CMK (cell line): ENCODE measurements around the genes NR4A3, TEX10, CYLC2, OR13F1 and OR13C4.

- RRBS, result 2% methylated on average over 7 of the region's 102 CpGs
These were observed at the start of gene NR4A3 for GRCh38 chr9:99821409-99822479. TSS of gene NR4A3 (plus strand) at chr9:99821885.

- RRBS, result 6% methylated on average over 10 of the region's 63 CpGs
These were observed 2.2 kb downstream of the NR4A3 start for GRCh38 chr9:99823654-99824552.

GRCh38 chr9:100009648-100010259 lies 89.0 kb downstream of the ERP44 start:
- RRBS, result no CpG with 5 or more reads among the region's 5 CpGs

DNA sequence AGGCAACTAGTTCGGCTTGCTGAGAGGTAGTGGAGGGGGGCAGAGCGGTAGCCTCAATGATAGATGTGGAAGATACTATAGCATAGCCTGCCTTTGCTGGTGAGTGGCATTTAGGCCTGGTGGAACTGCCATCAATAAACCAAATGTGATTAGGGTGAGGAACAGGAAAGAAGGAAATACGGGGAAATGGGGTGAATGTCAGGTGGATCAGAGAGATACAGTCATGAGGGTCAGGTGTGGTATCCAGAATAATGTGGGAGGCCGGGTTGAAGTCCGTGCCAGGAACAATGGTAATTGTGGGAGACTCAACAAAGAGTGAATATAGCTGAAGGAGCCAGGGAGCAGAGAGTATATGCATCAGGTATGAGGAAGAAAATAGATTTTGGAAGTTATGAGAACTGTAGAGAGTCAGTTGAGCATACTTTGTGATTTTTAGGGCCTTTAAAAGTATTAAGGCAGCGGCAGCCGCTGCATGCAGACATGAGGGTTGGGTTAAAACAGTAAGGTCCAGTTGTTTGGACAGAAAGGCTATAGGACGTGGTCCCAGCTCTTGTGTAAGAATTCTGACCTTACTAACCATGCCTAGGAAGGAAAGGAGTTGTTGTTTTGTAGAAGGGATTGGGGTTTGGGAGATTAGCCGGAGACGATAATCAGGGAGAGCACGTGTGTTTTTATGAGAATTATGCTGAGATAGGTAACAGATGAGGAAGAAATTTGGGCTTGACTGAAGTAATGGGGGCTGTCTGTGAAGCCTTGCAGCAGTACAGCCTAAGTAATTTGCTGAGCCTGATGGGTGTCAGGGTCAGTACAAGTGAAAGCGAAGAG lies 43.5 kb downstream of the INVS start:
- RRBS, result no CpG with 5 or more reads among the region's 12 CpGs

DNA sequence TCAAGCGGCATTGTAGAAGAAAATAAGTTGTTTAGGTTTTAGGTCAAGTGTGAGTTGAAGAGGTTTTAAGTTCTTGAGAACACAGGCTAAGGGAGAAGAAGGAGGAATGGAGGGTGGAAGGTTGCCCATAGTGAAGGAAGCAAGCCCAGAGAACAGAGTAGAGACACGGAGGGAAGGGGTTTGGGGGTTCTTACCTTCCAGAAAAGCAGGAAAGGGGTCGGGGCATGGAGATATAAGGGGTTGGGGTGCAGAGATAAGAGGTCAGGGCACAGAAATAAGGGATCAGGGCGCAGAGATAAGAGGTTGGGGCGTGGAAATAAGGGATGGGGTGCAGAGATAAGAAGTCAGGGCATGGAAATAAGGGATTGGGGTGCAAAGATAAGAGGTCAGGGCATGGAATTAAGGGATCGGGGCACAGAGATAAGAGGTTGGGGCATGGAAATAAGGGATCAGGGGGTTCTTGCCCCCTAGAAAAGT lies 46.1 kb downstream of the INVS start:
- RRBS, result no CpG with 5 or more reads among the region's 6 CpGs

DNA sequence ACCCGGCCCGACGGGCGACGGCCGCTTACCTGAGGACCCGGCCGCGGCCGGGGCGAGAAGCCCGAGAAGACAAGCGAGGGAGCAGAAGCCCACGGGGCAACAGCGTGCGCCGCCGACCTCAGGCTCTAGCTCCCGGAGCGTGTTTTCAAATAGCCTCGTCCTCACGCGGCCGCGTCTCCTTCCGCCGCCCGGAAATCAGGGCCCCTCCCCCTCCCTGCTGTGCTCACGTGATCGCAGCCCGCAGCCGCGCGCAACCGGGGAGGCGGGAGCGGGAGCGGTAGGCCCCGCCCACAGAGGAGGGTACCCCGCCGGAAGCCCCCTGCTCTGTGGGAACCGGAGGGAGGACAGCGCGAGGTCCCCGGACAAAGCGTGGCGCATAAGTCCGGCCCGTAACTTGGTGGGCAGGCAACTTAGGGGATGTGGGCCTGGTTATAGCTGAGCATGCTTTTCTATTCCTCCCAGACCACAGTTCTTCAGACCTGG lies at the start of gene TEX10:
TSS of gene TEX10 (minus strand) at position 200 of the 483 bp plus-strand sequence.
- RRBS, result 1% methylated on average over 37 of the region's 49 CpGs

DNA sequence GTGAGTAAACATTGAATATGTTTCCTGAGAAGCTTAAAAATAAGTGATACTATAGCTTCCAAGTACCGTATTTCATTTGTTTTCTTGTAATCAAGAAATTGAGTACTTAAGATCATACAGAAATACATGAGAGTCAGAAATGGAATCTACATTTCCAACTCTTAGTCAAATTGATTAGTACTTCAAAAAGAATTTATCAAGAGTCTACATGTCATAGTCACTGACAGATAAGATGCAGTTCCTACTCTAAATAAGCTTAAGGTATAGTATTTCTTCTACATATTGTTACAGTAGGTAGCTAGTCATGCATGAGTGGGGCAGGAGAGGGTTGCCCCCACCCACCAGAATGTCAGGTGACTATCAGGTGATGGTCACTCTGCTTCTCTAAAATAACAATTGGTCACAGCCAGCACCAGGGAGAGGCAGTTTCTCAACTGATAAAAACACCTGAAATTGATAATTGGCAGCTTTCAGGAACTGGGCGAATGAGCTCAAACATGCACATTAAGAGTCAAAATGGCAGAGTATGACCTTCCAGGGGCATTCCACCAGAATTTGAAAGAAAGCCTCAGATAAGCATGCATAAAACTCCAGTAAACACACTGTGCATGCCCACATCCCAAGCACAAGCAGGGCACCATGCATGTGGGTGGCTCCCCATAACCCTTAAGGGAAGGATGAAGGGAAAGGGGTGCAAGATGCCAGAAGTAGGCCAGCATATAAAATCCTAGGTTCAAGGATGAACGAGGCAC lies 2.8 kb downstream of the BAAT start:
- RRBS, result no CpG with 5 or more reads among the region's 3 CpGs

- RRBS, result no CpG with 5 or more reads among the region's 5 CpGs
These were observed 905 bp downstream of the ZNF189 start for GRCh38 chr9:101399377-101400134.

DNA sequence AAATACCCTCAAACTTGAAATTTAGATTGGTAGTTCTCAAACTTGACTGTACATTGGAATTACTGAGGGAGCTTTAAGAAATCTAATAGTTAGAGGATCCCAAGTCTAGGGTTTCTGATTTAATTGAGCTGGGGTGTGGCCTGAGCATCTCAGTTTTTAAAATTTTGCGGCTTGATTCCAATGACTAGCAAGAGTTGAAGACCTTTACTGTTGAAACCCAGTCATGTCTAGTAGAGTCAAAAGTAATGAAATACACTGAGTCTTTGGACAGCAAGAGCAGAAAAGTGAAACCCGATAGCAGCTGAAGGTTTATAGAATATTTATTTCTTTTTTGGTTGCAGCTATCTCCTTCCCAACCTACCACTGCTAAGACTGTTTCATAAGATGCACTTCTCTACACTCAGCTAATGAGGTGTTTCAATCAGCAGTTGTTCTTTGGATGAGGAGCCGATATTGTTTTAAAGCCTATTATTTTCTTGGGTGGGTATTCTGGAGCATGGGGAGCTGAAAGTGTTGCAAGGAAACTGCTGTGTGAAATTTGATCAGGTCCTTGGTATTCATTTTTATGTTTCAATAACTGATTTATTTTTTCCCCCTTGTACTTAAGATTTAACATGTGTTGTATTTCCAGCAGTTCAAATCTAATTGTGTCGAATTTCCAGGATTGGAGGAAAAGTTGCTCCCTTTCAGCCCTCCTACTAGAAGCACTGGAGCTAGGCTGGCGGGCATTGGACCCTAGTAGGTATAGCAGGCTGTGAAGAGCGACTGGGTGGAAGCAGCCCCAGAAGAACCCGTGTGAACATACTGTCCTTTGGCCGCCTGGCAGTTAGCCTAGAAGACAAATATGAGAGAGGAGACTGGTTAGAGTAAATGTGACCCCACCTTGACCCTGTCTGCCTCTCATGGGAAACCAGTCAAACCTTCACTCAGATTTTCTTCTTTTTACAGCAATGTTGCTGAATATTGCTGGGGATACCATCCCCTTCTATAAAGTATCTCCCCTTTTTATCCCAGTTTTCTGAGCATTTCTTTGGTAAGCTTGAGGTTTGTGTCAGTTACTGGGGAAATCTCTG lies 14.2 kb downstream of the ALDOB start:
- RRBS, result no CpG with 5 or more reads among the region's 8 CpGs

- RRBS, result no CpG with 5 or more reads among the region's 1 CpG
These were observed 7.7 kb downstream of the ALDOB start for GRCh38 chr9:101427839-101428228.

DNA sequence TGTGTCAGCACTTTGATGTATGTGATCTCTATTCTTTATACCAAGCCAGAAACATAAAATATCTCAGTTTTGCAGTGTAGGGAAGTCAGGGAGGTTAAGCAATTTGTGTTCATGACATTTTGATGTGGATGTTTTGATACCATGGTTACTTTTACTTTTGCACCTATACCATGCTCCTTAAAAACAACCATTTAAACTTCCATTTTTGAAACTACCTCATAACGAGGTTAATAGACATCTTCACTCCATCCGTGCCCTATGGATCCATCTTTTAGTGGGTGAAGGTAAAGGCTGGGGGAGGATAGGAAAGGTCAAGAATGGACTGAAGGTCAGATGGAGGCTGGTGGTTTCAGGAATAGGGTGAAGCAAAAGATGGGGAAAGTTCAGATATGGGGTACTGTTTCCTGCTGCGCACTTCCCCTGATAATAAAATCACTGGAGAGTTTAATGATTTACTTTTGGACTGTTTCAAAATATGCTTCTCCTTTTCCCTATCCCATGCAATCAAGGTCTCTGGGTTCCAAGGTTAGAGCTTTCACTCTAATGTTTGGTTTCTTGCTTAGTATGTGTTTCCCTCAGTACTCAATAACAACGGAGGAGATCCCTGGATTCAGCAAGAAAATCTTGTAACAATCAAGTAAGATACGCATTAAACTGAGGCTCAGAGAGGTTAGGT lies 10.7 kb upstream of the PPP3R2 start:
- RRBS, result no CpG with 5 or more reads among the region's 5 CpGs

DNA sequence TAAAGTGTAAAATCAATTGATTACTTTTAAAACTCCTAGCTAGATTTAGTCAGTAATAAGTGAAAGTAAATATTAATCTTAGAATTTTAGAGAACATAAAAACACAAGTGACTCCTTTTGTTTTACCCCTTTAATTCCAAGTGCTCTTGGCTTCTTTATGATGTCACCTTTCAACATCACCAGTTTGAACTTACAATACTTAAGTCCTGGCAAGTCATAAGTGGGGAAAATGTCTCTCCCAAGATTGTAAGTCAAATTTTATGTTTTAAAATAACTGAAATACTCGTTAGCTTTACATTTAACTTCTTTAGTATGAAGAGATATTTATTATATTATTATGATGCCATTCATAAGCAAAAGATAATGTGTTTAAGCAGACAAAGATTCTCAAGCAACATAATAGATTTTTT lies at the start of gene CYLC2:
TSS of gene CYLC2 (plus strand) at position 182 of the 410 bp plus-strand sequence.
- RRBS, result no CpG with 5 or more reads among the region's 1 CpG

- RRBS, result 95% methylated on average over 14 of the region's 44 CpGs
These were observed 94.7 kb upstream of the SMC2 start for GRCh38 chr9:103999327-103999893.

- RRBS, result no CpG with 5 or more reads among the region's 1 CpG
These were observed 30.6 kb downstream of the SMC2 start for GRCh38 chr9:104124653-104125175.

- RRBS, result no CpG with 5 or more reads among the region's 4 CpGs
These were observed at the start of gene OR13F1 for GRCh38 chr9:104503914-104504343. TSS of gene OR13F1 (plus strand) at chr9:104504263.

DNA sequence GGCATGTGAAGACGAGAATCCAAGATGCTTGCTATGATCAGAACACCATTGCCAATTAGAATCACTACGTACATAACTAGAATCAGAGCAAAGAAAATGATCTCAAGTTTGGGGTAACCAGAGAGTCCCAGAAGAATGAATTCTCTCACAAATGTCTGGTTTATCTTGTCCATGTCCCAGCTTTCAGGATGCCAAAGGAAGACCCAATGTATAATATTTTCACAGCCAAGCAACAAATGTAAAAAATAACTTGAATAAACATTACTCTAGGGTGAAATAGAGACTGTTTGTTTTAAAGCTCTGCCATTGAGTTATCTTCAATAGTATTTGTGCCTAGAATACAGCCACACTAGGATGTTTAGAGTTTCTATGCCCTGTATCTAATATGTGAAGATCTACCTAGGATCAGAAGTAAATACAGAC lies at the start of gene OR13C4:
TSS of gene OR13C4 (minus strand) at position 173 of the 423 bp plus-strand sequence.
- RRBS, result no CpG with 5 or more reads among the region's 2 CpGs

GRCh38 chr9:104790011-104790275 lies 26.0 kb downstream of the NIPSNAP3B start:
- RRBS, result no CpG with 5 or more reads among the region's 5 CpGs

DNA sequence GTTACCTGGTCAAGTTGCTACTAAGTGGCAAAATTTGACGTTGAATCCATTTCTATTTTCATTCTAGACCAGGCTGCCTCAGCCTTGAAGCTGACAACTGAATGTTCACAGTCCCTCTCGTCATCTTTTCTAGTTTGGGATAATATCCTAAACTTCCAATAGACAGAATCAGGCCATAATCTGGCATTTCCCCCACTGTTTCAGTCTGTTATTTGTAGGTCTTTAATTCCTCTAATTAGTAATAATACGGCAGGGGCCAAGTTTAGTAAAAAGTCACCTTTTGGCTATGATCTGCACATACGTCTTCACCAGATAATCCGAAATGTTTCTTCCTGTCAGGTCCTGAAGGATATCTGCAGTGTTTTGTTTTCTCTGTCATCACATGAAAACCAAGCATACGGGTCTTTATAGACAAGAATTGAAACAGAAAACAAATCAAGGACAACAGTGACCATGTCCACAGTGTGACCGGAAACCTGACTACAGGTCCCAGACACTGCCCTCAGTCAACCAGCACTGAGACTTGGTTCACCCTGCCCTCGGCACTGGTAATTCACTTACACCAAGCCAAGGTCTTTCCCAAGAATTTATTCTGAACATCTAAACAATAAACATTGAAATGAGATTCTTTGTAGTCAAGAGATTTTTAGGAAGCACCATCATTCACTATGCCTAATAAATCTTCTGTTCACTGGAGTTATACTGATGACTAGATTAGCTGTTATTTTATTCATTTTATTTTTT lies 40.6 kb downstream of the NIPSNAP3B start:
- RRBS, result no CpG with 5 or more reads among the region's 8 CpGs

DNA sequence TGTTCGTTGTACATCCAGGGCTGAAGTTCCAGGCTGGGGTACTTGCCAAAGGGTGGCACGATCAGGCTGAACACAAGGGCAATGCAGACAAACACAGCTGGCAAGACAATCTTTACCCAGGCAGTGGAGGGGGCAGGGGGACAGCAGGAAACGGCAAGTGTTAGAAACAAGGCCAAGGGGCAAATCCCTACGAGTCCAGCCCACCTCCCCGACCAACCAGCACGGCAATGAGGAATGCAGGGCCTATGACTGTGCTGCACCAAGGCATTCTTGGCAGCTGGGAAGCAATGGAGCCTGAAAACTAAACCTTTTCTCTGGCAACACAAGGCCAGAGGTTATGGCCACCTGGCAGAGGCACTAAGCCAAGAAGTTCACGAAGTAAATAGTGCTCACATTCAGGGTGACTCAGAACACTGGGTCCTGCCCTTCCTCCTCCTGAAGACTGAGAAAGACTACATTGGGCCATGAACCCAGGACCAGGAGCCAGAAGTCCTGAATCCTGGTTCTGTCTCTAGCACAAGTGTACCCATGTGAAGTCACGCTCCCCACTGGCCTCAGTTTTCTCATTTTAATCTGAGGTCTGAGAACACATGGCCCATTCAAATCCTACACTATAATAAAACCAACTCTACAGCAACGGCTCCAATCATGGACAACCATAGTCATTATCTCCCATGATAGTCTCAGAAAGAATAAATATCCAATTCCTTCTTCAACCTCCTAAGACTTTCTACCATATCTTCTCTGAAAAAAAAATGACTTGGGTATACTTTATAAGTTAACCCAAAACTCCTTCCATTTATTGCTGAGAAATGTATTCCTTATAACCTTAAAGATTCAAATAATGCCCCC lies 47.1 kb downstream of the NIPSNAP3B start:
- RRBS, result no CpG with 5 or more reads among the region's 9 CpGs

DNA sequence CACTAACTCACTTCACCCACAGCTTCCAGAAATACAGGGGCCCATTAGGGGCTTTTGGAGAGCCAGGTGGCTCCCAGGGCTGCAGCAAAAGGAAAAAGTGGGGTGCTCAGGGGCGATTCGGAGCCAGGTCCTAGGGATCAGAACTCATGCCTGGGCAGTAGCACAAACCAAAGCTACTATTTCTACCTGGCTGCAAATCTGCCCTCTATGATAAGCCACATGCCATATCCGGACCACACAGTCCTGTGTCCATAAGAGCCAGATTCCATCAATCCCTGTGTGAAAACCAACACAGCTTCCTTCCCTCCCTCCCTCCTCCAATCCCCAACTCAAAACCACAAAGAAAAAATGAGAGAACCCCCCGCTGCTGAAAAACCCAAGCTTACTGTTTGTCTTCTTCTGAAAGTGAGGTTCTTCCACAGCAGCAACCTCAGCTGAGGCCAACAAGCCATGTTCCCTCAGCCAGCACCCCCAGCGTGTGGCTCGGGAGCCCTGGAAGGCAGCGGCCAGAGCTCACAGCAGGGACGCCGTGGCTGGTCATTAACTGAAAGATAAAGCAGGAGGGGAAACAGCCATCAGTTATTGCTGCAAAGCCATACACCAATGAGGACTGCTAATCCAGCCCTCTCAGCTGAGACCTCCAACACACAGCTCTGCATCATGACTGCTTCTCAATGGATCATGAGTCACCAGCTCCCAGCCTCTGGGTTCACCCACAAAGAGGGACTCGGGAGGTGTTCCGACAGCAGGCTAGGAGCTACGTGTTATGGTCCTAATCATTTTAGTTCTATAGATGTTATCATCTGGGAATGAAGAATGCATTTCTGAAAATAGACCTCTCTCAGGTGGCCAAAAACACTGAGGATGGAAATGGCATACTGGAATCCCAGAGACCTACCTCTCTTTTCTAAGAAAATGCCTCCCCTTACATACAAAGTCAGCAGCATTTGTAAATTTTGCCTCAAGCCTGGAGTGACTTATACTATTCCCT lies 24.4 kb downstream of the ABCA1 start:
- RRBS, result no CpG with 5 or more reads among the region's 12 CpGs